Measurements from ENCODE around the genes TSPAN14 and WAPL.

DNA sequence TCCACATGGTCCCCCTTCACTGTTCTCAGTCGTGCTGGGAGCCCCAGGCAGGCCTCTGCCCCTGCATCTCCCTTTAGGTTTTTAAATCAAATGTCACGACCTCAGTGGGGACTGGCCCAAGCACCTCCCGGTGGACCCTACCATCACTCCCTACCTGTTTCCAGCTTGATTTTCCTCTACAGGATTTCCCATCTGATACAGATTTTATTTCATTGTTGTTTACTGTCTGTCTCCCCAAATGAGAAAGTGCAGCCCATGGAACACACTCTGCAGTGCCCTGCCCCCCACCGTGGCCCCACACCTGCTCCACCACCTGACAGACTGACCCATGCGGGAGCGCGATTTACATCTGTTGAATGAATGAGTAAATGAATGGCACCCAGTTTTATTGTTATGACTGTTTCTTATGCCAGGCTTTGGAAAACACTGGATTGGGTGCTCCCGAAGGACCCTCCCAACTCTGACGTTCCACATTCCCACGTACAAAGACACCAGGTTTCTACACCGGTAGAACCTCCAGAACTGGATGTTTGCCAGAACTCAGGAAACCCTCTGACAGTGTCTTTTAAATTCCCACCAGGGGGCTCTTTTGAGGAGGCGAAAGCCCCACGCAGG lies 28.8 kb downstream of the PLAC9 start:
- PRO-cap: no peak
- RAMPAGE, long total RNA, 3 experiments: no peak in any of the 3 experiments

- PRO-cap: no peak
- RAMPAGE, long total RNA, 3 experiments: start-site peak on the minus strand in 1 of 3 experiments, at chr10:80188309-80188469 at its widest, 10 reads per replicate
These were observed 17.3 kb downstream of the ANXA11 start for GRCh38 chr10:80187815-80188683.

GRCh38 chr10:80286768-80287335 lies 2.6 kb downstream of the MAT1A start:
- PRO-cap: no peak
- RAMPAGE, long total RNA, 3 experiments: no peak in any of the 3 experiments

GRCh38 chr10:80288648-80289112 lies 778 bp downstream of the MAT1A start:
- PRO-cap: no peak
- RAMPAGE, long total RNA, 3 experiments: no peak in any of the 3 experiments

DNA sequence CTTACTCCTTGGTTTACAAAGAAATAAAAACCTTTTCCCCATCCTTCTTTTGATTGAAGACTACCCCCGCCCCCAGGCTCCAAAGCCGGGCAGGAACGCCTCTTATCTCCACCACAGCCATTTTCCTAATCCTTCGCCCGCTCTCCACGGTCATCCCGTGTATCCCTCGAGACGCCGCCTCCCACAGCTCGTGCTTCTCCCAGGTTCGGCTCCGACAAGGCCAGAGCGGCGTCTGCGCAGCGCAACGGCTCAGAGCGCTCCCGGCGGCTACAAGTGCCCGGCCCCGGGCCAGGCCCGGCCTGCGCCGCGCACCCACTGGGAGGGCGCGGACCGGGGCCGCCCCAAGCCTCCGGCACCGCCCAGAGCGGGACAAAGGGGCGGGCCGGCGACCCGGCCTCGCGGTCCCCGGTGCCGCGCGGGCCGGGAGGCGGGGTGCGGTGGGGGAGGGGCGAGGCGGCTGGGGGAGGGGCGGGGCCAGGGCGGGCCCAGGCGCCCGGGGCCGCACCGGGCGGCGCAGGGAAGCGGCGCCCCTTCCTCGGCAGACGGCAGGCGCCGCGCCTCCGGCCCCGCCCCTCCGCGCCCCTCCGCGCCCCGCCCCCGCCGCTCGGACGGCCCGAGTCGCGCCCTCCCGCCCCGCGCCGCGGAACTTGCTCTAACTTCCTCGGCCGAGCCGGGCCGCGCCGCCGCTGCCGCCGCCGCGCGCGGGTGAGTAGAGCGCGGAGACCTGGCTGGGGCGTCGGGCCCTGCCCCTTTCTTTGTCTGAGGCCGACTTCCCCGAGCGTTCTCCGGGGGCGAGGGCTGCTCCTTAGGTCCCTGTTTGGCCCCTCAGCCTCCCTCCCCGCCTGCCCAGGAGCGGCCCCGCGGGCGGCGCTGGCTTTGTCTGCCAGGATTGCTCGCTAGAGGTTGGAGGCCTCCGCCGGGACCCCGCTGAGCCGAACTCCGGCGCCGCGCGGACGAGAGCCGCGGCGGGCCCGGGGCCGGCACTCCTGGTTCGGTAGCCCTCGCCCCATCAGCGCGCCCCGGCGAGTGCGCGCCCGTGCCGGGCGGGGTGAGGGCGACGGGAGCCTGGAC lies at the start of gene TSPAN14:
TSS of gene TSPAN14 (plus strand) at position 644 of the 1,071 bp plus-strand sequence.
- PRO-cap: bidirectional peak, plus-strand start at position 655 of the sequence, minus-strand start at position 216 of the sequence; bidirectional peak, plus-strand start at position 1,051 of the sequence, minus-strand start at position 1,011 of the sequence
- RAMPAGE, long total RNA, 3 experiments: start-site peak on the plus strand in 1 of 3 experiments, centred at position 678 of the sequence, 39 reads per replicate

GRCh38 chr10:80458803-80459889 lies 5.0 kb downstream of the TSPAN14 start:
- PRO-cap: bidirectional peak, plus-strand start at chr10:80459285, minus-strand start at chr10:80459184
- RAMPAGE, long total RNA, 3 experiments: no peak in any of the 3 experiments

GRCh38 chr10:80472251-80473022 lies 18.3 kb downstream of the TSPAN14 start:
- PRO-cap: bidirectional peak, plus-strand start at chr10:80472651, minus-strand start at chr10:80472473
- RAMPAGE, long total RNA, 3 experiments: no peak in any of the 3 experiments

DNA sequence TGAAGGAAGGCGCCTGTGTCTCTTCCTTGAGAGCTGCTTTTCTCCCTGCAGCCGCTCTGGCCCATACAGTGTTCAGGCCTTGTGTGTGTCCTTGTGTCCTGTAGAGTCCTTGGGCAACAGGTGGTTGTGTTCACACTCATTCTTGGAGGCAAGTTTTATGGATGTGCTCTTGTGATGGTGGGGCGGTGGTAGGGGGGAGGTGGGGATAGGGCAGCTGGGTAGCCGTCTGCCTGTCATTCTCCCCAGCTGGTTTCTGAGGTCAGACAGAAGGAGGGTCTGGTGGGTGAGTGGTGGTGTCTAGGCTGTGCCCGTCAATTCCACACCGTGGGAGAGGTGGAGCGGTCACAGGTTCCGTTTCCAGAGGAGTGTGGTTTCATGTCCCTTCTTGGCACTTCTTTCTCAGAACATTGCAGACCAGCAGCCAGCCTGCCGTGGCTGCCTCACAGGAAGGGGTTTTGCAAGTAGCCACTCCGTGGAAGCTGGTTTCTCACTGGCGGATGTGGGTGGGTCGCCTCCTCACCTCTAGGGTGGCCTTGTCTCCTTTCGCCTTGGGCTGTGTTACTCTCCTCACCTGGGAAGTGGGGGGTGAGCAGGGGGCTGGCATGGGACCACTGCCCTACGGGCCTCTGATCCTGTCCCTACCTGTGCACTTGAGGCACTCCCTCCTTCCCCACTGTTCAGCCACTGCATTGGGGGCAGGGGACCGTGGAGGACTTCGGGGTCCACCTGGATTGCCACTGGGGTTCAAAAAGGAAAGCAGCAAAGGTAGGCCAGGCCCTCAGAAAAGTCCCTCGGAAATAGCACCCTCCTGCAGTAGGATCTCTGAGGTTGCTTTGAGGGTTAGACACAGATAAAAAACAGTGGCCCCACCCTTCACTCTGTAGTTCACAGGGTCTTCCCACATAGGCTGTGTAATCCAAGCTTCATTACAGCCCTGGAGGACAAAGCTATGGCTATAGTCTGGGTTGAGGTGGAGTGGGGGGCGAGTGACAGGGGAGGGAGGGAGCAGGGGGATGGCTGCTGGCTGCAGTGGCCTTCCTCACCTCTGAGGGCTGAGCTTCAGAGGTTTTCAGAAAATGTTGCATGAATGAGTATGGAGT lies 33.8 kb downstream of the TSPAN14 start:
- PRO-cap: unidirectional peak, minus-strand start at position 409 of the sequence
- RAMPAGE, long total RNA, 3 experiments: no peak in any of the 3 experiments

DNA sequence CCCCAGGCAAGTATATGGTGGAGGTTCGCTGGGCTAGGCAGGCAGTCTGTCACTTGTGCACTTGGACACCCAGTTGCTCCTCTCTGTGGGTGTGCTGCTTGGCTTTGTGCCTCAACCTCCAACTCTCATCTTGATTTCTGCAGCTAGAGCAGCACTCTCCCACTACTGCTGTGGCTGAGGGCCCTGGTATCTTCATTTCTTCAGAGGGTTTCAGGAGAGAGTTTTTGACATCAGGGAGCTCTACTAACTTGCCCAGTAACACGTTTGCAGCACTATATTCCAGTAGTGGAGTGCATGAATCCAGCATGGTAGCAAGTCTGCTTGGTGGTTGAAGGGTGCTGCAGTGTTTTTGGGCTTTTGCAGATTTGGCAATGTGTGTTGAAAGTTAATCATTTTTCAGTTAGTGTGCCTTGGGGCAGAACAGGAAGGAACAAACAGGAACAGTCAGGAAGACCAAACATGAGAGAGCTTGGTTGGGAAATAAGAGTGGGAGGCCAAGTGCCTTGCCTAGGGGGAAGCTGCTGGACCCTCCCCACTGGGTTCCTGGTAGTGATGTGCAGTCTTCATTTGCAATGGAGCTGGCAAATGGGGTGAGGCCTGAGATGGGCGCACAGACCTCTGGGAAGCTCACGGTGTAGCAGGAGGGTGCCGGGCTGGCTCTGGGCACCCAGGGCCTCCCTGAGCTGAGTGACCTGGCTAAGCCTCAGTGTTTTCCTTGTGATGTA lies 37.4 kb downstream of the TSPAN14 start:
- PRO-cap: no peak
- RAMPAGE, long total RNA, 3 experiments: no peak in any of the 3 experiments

GRCh38 chr10:80504914-80505744 lies 32.6 kb upstream of the SH2D4B start:
- PRO-cap: no peak
- RAMPAGE, long total RNA, 3 experiments: no peak in any of the 3 experiments

DNA sequence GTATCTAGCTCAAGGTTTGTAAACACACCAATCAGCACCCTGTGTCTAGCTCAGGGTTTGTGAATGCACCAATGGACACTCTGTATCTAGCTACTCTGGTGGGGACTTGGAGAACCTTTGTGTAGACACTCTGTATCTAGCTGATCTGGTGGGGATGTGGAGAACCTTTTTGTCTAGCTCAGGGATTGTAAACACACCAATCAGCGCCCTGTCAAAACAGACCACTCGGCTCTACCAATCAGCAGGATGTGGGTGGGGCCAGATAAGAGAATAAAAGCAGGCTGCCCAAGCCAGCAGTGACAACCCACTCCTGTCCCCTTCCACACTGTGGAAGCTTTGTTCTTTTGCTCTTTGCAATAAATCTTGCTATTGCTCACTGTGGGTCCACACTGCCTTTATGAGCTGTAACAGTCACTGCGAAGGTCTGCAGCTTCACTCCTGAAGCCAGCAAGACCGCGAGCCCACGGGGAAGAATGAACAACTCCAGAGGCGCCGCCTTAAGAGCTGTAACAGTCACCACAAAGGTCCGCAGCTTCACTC lies 6.1 kb downstream of the SH2D4B start:
- PRO-cap: no peak
- RAMPAGE, long total RNA, 3 experiments: no peak in any of the 3 experiments

DNA sequence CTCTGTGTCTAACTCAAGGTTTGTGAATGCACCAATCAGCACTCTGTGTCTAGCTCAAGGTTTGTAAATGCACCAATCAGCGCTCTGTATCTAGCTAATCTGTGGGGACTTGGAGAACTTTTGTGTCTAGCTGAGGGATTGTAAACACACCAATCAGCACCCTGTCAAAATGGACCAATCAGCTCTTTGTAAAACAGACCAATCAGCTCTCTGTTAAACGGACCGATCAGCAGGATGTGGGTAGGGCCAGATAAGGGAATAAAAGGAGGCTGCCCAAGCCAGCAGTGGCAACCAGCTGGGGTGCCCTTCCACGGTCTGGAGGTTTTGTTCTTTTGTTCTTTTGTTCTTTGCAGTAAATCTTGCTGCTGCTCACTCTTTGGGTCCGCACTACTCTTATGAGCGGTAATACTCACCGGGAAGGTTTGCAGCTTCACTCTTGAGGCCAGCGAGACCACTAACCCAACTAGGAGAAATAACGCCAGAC lies 90.2 kb upstream of the NRG3 start:
- PRO-cap: no peak
- RAMPAGE, long total RNA, 3 experiments: no peak in any of the 3 experiments

- PRO-cap: no peak
- RAMPAGE, long total RNA, 3 experiments: no peak in any of the 3 experiments
These were observed 35.3 kb downstream of the RGR start for GRCh38 chr10:84280098-84280638.

GRCh38 chr10:86520735-86521865 lies at the start of gene WAPL:
TSS of gene WAPL (minus strand) at chr10:86521792.
- PRO-cap: unidirectional peak, plus-strand start at chr10:86521089; bidirectional peak, plus-strand start at chr10:86521967, minus-strand start at chr10:86521771
- RAMPAGE, long total RNA, 3 experiments: start-site peak on the minus strand in 1 of 3 experiments, at chr10:86521758-86521790 at its widest, 27 reads per replicate

GRCh38 chr10:86521866-86522801 lies 542 bp upstream of the WAPL start:
- PRO-cap: bidirectional peak, plus-strand start at chr10:86521967, minus-strand start at chr10:86521771
- RAMPAGE, long total RNA, 3 experiments: no peak in any of the 3 experiments

- PRO-cap: unidirectional peak, plus-strand start at chr10:86684582
- RAMPAGE, long total RNA, 3 experiments: no peak in any of the 3 experiments
These were observed 16.0 kb downstream of the LDB3 start for GRCh38 chr10:86684192-86684796.

DNA sequence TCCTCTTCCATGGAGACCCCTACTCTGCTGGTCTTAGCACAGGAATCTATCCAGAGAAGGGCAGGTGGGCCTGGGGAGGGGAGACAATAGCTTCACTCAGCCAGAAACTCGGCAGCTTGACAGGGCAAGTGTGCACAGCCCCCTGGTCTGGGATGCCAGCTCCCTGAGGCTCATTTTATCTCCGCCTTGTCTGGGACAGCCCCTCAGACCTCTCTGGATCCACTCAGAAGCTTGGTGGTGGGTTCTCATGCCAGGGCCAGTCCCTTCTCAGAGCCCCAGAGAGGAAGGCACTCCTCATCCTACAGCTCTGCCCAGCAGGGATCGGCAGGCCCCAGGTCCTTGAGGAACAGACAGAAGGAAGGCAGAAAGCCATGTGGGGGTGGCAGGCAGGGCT lies 40.3 kb downstream of the LDB3 start:
- PRO-cap: no peak
- RAMPAGE, long total RNA, 3 experiments: no peak in any of the 3 experiments

DNA sequence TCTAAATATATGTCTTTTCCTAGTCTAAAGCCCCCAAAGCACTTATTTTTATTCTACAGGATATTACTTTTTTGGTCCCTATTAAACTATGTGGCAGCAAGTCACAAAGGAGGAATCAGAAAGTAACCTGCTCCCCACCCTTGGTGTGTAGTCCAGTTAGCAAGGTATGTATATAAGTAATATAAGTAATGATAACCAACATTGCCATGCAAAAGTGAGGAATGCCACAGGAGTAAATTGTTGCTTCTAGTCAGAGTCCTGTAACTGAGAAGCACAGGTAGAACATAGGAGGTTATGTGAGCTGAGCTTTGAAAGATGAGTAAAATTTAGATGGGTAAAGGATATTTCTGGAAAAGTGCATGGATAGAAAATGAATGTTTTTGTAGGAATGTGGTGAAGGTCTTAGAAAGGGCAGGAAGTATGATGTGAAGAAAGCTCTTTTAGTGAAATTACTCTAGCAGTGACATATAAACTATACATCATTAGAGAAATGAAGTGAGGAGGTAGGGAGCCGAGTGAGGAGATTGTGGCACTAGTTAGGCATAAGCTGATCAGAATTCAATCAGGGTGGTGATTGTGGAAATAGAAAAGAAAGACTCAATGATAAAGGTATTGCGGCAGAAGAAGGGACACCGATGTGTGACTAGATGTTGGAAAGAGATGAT lies 87.1 kb downstream of the BMPR1A start:
- PRO-cap: no peak
- RAMPAGE, long total RNA, 3 experiments: no peak in any of the 3 experiments

- PRO-cap: no peak
- RAMPAGE, long total RNA, 3 experiments: no peak in any of the 3 experiments
These were observed 1.9 kb downstream of the SNCG start for GRCh38 chr10:86960119-86960891.

GRCh38 chr10:86972733-86973439 lies 4.6 kb downstream of the ADIRF start:
- PRO-cap: no peak
- RAMPAGE, long total RNA, 3 experiments: no peak in any of the 3 experiments

Data from subcutaneous adipose tissue (tissue), 3 donors.